Skeletal muscle tissue (tissue), 7 donors: Measurements from ENCODE around the genes FKBP11 and FAIM2.

DNA sequence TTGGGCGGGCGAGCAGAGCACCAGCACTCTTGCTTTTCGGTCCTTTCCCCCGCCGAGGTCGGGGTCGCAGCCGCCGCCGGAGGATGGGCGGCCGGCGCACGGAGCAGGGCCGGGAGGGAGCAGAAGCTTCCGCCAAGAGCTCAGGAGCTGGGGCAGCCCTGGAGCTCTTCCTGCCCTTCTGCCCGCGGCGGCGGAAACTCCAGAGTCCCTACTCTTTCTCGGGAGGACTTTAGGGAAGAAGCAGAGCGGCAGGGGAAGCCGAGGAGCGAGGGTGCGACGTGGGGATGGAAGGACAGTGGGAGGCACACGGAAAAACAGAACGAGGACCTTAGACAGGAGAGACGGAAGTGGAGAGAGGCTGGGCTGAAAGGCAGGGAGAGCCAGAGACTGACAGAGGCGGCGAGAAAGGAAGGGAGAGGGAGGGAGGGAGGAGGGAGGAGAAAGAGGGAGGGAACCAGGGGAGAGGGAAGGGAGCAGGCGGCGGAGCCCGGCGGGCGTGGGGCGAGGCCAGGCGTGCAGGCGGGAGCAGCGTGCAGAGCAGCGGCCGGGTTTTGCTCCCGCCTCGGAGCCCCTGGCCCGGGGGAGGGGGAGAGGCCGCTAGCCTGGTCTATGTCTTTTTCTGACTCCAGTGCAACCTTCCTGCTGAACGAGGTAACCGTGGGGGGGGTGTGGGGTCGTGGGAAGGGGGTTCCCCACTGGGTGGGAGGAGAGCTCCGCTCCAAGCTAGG, 3.1 kb upstream of the CACNB3 start:
- PRO-cap, 3 experiments = peak in 3 of 3 experiments; most common plus-strand start position 497 of the sequence (in 2); most common minus-strand start position 349 of the sequence (in 3)
- RAMPAGE, long total RNA = no peak
- RRBS, 2 experiments = 4 to 8% methylated on average over 19 of the region's 50 CpGs

- PRO-cap, 3 experiments = no peak in any of the 3 experiments
- RAMPAGE, long total RNA = no peak
- RRBS, 2 experiments = no CpG with 5 or more reads among the region's 14 CpGs
Observed at GRCh38 chr12:48823992-48824498, 5.7 kb downstream of the CACNB3 start.

GRCh38 chr12:48925291-48925880, at the start of gene FKBP11:
Gene FKBP11 (minus strand): TSS chr12:48925492.
- PRO-cap, 3 experiments = peak in 3 of 3 experiments; most common plus-strand start chr12:48925587 (in 1); most common minus-strand start chr12:48925520 (in 3)
- RAMPAGE, long total RNA = no peak
- RRBS, 2 experiments = 2% methylated on average over 8 of the region's 35 CpGs

DNA sequence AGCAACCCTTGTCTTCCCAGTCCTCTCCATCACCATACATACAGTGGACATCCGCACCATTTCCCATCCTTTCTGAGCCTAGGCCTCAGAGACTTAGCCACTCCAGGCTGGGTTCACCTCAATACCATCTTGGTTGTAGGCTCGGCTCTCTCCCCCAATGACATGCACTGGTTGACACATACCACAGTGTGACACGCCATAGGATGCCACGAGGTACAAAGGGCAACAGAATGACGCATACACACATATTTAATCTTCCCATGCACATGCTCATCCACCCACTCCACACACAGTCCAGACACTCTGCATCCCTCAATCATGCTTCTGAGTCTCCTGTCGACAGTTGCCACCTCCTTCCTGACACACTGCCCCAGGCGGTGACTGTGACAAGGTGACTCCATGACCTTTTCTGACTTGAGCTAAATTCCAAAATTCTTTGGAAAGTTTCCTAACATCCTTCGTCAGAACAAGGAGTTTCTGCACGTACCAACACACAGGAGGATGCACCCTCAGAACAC, 873 bp upstream of the WNT1 start:
- PRO-cap, 3 experiments = no peak in any of the 3 experiments
- RAMPAGE, long total RNA = no peak
- RRBS, 2 experiments = no CpG with 5 or more reads among the region's 9 CpGs

DNA sequence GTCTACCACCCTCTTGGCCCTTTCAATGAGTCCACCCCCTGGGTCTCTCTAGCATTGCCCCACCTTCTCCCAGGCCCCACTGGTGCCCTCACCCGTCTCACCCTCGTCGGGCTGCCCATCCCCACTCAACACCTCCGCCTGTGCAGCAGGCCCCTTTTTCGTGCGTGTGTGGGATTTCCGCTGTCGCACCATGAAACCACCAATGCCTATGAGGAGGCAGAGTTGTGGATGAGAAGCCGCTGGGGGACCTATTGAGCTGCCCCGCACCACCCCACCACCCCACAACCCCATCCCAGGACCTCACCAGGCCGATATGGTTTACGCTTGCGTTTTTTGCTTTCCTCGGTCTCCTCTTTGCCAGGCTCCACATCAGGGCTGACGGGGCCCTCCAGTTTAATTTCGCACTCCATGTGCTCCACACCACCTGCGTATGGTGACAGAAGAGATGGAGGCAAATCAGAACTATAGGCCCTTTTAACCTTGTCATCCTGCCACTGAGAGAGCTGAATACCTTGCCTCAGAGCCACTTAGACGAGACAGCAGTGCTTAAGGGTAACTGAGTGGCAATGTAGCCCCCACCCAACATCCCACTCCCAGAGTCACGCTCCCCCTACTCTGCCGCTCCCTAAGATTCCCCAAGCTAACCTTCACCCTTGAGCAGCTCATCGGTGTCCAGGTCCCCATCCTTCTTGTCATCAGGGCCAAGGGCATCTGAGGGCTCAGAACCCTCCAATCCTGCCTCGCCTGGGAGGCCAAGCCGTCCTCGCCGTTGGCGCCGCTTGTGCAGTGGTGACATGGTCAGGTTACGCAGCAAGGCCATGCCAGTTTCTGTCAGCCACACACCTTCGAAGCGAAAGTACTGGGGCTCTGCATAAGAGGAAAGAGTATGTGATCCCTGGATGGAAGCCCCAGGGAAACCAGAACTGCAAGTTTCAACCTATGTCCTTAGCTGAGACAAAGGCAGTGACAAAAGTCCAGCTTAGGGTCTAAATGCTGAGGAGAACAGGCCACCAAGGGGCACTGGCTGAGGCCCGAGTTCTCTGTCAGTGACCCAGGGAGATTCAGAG, 16.2 kb downstream of the KMT2D start:
- PRO-cap, 3 experiments = no peak in any of the 3 experiments
- RAMPAGE, long total RNA = no peak
- RRBS, 2 experiments = no CpG with 5 or more reads among the region's 31 CpGs

- PRO-cap, 3 experiments = peak in 3 of 3 experiments; most common plus-strand start chr12:49059575 (in 1); most common minus-strand start chr12:49060261 (in 2)
- RAMPAGE, long total RNA = no peak
- RRBS, 2 experiments = 2% methylated on average over 53 of the region's 89 CpGs
Observed at GRCh38 chr12:49059480-49060406, 851 bp downstream of the KMT2D start.

- PRO-cap, 3 experiments = peak in 1 of 3 experiments; most common plus-strand start chr12:49109087 (in 1); most common minus-strand start chr12:49108980 (in 1)
- RAMPAGE, long total RNA = no peak
- RRBS, 2 experiments = no CpG with 5 or more reads among the region's 6 CpGs
Observed at GRCh38 chr12:49108806-49109694, 1.6 kb downstream of the LMBR1L start.

GRCh38 chr12:49109708-49110399, 793 bp downstream of the LMBR1L start:
- PRO-cap, 3 experiments = peak in 3 of 3 experiments; most common plus-strand start chr12:49110071 (in 1); most common minus-strand start chr12:49110058 (in 1)
- RAMPAGE, long total RNA = no peak
- RRBS, 2 experiments = under 1% methylated on average over 6 of the region's 29 CpGs

DNA sequence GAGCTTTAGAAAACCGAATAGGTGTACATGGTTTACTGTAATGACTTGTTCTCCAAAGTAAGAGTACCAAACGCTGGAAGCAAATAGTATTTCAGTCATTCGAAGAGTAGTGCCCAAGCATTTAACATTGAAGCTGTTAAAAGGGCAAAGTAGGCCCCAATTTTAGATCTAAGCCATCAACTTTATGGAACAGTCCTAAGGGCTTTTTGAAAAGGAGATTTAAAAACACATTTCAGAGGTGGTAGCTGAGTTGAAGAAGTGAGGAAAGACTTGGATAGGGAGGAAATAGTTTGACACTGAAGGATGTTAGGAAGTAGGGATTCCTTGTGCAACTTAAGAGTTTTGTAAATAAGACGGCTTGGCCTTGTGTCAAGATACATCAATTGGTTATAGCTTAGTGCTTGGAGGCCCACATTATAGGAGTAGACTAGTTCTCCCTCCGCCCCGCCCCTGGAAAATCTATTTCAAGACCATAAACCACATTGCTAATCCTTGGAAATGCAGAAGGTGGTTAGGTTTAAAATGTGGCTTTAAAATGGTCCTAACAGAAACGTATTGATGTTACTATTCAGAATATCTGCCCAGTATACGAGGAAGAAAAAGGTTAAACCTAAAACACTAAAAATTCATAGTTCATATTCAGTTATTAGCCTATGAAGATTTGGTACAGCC, 844 bp upstream of the TUBA1B start:
- PRO-cap, 3 experiments = no peak in any of the 3 experiments
- RAMPAGE, long total RNA = no peak
- RRBS, 2 experiments = no CpG with 5 or more reads among the region's 8 CpGs

- PRO-cap, 3 experiments = no peak in any of the 3 experiments
- RAMPAGE, long total RNA = no peak
- RRBS, 2 experiments = no CpG with 5 or more reads among the region's 3 CpGs
Observed at GRCh38 chr12:49151181-49151772, 20.1 kb upstream of the TUBA1B start.

- PRO-cap, 3 experiments = no peak in any of the 3 experiments
- RAMPAGE, long total RNA = no peak
- RRBS, 2 experiments = no CpG with 5 or more reads among the region's 15 CpGs
Observed at GRCh38 chr12:49232701-49233641, 31.9 kb upstream of the TUBA1C start.

DNA sequence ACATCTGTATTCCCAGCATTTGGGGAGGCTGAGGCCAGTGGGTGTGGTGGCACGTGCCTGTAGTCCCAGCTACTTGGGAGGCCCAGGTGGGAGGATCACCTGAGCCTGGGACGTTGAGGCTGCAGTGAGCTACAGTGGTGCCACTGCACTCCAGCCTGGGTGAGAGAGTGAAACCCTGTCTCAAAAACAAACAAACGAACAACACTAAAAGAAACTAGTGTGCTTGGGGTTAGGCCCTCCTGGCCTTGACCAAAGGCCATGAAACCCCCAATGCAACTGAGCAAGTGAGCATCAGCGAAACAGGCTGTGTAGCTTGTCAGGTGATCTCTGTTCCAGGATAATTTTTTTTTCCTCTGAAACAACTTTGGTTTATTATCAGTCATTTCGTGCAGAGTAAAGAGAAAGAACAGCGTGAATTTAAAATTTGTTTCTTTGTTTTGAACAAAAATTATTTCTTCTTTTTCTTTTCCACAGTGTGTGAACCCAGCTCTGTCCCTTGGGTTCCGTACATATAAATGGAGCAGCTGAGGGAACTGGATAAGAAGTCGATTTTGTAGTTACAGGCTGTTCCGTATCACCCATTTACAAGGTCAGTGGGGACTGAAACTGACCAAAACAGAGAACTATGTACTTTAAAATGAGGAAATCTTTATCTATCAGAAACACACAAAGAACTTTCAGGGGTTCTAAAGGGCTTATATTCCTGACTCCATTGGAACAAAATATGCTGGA, 8.8 kb upstream of the TUBA1C start:
- PRO-cap, 3 experiments = no peak in any of the 3 experiments
- RAMPAGE, long total RNA = no peak
- RRBS, 2 experiments = no CpG with 5 or more reads among the region's 9 CpGs

- PRO-cap, 3 experiments = no peak in any of the 3 experiments
- RAMPAGE, long total RNA = no peak
- RRBS, 2 experiments = 9 to 10% methylated on average over 37 to 42 of the region's 76 CpGs
Observed at GRCh38 chr12:49341863-49342939, 4.5 kb upstream of the DNAJC22 start.

DNA sequence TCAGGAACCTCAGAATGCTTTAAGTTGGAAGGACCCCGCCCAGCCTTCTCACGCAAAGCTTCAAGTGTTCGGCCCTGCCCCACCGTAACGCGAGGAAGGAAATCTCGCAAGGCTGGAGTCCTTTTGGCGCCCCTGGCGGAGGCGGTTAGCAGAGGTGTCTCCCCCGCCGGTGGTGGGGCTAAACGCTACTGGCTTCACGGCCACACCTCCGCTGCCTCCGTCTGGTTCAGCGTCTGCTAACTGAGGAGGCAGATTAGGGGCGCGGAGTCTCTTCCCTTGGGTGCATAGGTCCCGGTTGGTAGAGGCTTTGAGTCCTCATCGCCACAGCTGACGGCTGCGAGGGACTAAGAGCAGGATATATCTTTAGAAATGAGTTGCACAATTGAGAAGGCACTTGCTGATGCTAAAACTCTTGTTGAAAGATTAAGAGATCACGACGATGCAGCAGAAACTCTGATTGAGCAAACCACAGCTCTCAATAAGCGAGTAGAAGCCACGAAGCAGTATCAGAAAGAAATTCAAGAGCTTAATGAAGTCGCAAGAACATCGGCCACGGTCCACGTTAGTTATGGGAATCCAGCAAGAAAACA, 22.0 kb downstream of the SPATS2 start:
- PRO-cap, 3 experiments = no peak in any of the 3 experiments
- RAMPAGE, long total RNA = no peak
- RRBS, 2 experiments = 56 to 67% methylated on average over 3 of the region's 31 CpGs

DNA sequence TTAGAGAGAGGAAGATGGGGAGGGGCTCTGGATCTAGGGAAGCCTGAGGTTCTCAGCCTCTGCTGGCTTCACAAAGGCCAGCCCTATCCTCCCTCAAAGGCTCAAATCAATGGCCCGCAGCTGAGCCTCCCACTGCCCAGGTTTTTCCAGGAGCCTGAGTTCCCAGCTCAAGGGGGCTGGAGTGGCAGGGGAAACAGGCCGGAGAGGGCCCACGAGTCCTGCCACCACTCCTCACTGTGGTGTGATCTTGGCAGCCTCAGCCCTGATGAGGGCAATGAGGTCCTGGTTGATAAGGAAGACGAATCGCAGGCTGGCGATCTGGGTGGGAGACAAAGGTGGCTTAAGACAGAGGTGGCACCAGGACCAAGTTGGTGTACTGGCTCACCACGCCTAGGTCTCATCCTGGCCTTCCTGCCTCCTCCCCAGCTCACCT, 9.5 kb downstream of the MCRS1 start:
- PRO-cap, 3 experiments = no peak in any of the 3 experiments
- RAMPAGE, long total RNA = no peak
- RRBS, 2 experiments = no CpG with 5 or more reads among the region's 7 CpGs

GRCh38 chr12:49707677-49707985, 426 bp upstream of the FMNL3 start:
- PRO-cap, 3 experiments = no peak in any of the 3 experiments
- RAMPAGE, long total RNA = no peak
- RRBS, 2 experiments = 2% methylated on average over 12 of the region's 19 CpGs

- PRO-cap, 3 experiments = no peak in any of the 3 experiments
- RAMPAGE, long total RNA = no peak
- RRBS, 2 experiments = no CpG with 5 or more reads among the region's 5 CpGs
Observed at GRCh38 chr12:49825340-49825814, 2.8 kb downstream of the NCKAP5L start.

DNA sequence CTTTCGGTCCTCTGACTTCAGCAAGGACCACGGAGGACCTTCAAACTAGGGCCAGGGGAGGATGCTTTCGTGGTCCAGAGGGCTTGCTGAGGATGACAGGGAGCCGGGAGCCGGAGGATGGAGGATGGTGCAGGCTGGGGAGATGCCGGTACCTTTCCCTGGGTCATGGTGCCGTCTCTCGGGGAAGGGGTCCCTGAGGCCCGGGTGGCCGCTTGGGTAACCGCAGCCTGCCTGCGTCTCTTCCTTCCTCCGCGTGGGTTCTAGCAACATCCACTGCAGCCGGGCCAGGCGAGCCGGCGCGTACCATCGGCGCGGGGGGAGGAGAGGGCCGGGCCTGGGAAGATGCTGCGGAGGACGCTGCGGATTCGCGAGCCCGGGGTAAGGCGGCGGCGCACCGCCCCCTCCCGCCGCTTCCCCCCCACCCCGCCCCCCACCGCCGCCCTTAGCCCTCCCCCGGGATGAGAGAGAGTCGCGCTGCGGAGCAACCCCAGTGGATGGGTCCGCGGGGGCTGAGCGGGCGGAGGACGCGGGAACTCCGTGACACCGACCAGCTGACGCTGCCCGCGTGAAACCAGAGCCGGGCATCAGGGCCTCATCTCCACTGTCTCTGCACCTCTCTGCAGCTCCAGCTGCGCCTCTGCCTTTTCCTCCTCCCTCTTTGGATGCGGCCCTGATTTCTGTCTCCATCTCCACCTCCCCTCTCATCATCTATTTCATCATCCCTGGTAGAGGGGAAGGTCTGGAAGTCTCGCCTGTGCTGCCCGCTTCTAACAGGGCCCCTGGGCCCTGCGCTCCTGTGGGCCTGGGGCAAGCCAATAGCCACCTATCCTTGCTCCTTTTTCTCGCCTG, at the start of gene FAIM2:
TSS of gene FAIM2 (minus strand) at position 275 of the 849 bp plus-strand sequence.
- PRO-cap, 3 experiments = no peak in any of the 3 experiments
- RAMPAGE, long total RNA = no peak
- RRBS, 2 experiments = 5% methylated on average over 42 of the region's 60 CpGs

DNA sequence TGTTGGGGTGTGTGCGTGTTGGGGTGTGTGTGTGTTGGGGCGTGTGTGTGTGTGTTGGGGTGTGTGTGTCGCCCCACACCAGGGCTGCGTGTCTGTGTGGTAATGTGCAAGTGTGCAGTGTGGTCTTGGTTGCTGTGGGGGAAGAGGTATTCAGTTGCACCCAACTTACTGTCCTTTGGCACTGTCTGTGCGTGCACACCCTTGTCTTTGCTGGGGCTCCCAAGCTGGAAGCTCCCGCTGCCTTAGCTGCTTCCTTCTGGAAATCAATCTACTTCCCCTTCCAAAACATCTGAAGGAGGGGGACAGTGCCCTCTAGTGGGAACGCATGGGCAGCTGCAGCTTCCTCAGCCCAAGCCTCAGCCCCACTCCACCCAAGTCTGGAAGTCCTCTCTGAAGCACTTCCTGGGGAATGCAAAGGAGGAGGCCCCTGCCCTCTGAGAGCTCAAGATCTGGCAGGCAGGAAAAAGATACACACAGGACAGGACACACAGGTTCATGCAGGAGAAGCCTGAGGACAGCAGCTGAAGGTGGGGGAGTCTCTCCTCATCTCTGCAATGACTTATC, 13.1 kb downstream of the ASIC1 start:
- PRO-cap, 3 experiments = no peak in any of the 3 experiments
- RAMPAGE, long total RNA = no peak
- RRBS, 2 experiments = no CpG with 5 or more reads among the region's 7 CpGs

GRCh38 chr12:50098563-50098945, 5.3 kb upstream of the GPD1 start:
- PRO-cap, 3 experiments = no peak in any of the 3 experiments
- RAMPAGE, long total RNA = no peak
- RRBS, 2 experiments = no CpG with 5 or more reads among the region's 5 CpGs